Adrenal gland (tissue), 7 donors: ENCODE measurements around the gene DUSP1.

DNA sequence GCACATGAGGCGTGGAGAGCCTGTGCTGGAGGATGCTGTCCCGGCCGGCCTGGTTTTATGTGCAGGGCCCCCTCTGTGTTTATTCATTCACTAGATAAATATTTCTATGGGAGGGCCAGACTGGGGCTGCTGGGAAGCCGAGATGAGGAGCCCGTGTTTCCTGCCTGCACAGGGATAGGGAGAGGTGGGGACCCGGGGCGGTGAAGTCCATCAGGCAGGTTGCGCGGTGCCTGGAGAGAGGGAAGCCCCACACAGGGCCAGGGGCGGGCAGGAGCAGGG lies 34.9 kb downstream of the DUSP1 start:
- PRO-cap, 3 experiments = no peak in any of the 3 experiments
- RAMPAGE, long total RNA, 4 experiments = no peak in any of the 4 experiments
- RRBS = no CpG with 5 or more reads among the region's 10 CpGs

DNA sequence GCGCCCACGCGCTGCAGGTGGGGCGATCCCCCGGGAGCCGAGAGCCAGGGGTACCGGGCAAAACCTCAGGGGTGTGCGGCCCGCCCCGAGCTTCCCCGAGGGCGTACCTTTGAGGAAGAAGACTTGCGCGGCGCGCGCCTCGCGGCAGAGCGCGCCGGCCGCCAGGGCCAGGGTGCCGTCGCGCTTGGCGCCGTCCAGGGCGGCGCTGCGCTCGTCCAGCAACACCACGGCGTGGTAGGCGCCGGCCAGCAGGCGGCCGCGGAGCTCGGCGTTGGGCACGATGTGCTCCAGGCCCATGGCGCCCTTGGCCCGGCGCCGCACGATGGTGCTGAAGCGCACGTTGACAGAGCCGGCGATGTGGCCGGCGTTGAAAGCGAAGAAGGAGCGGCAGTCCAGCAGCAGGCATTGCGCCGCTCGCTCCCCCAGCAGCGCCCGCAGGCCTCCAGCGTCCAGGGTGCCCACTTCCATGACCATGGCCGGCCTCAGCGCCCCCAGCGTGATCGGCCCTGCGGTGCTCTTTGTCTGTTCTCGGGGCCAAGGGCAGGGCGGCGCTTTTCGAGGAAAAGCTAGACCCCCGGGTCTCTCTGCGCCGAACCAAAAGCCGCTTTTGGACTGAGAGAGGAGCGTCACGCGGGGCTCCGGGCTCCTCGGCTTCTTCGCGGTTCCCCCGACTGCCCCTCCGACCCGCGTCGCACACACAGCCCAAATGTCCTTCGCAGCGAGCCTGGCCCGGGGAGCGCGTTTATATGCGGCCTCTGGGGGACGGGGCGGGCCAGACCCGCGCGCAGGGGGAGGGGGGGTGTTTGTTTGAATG lies at the start of gene DUSP1:
Gene DUSP1, minus strand, starts transcription at position 717 of the 814 bp plus-strand sequence.
- PRO-cap, 3 experiments = peak in 3 of 3 experiments; most common plus-strand start position 147 of the sequence (in 1); most common minus-strand start position 717 of the sequence (in 3)
- RAMPAGE, long total RNA, 4 experiments = start-site peak on the plus strand in 2 of 4 experiments, centred at position 455 of the sequence, 6 reads per replicate; start-site peak on the minus strand in 3 of 4 experiments, centred at positions 717 to 718 of the sequence, 55 to 975 reads per replicate
- RRBS = under 1% methylated on average over 65 of the region's 97 CpGs

DNA sequence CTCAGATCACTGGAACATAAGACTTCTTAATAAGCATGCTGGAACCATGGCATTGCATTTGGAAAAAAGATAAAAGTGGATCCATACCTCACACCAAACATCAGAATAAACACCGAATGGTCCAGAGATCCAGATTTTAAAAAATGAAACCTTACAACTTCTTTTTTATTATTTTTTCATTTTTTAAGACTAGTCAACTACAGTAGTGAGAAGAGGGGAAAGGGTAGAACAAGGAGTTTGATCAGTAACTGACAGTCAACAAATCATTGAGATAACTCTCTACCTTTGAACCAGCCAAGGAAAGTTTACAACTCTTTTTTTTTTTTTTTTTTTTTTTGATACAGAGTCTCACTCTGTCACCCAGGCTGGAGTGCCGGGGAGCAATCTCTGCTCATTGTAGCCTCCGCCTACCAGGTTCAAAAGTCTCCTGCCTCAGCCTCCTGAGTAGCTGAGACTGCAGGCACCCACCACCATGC lies 8.8 kb upstream of the DUSP1 start:
- PRO-cap, 3 experiments = no peak in any of the 3 experiments
- RAMPAGE, long total RNA, 4 experiments = no peak in any of the 4 experiments
- RRBS = no CpG with 5 or more reads among the region's 3 CpGs

DNA sequence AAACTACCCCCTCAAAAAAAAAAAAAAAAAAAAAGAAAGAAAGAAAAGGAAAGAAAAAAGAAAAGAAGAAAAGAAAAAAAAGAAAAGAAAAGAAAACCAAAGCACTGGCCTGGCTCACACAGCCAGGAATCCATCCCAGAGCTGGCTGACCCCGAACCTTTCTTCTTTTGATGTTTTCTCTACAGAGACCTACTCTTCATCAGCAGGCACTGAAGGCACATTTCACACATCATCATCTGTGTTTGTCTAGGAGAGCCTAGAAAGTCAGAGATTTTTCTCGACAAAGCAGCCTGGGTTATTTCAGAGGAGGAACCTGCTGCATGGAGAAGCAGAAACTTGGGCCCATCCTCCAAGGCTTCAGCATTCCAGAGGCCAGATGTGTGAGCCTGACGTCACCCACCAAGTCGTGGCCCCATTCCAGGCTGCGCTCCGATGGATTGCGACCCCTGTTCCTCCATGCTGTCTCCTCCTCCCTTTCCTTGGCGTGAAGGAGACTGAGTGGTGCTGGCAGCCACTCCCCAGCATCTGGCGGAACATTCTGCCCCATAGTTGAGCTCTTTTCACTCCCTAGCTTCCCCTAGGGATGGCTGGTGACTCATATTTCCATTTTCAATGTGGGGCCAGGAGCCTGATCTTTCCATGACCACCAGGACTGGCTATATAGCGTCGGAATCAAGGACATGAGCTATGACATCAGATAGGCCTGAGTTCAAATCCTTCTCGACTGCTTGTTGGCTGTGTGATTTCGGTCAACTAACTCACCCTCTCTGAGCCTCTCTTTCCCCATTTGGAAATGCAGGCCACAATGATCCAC lies 24.3 kb upstream of the DUSP1 start:
- PRO-cap, 3 experiments = no peak in any of the 3 experiments
- RAMPAGE, long total RNA, 4 experiments = no peak in any of the 4 experiments
- RRBS = no CpG with 5 or more reads among the region's 13 CpGs

DNA sequence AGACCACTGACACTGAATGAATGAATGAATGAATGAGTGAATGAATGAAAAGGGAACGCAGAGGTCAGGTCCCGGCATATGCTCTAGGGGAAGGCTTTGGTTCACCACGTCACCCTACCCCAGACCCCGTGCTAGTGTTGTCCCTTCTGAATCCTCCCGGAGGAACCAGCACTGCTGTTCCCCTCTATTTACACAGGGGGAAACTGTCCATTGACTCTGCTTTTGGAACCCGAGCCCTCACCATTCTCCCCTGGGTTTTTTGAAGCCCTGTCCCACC lies 1.0 kb upstream of the ERGIC1 start:
- PRO-cap, 3 experiments = peak in 1 of 3 experiments; most common minus-strand start position 157 of the sequence (in 1)
- RAMPAGE, long total RNA, 4 experiments = no peak in any of the 4 experiments
- RRBS = 69% methylated on average over 3 of the region's 6 CpGs

DNA sequence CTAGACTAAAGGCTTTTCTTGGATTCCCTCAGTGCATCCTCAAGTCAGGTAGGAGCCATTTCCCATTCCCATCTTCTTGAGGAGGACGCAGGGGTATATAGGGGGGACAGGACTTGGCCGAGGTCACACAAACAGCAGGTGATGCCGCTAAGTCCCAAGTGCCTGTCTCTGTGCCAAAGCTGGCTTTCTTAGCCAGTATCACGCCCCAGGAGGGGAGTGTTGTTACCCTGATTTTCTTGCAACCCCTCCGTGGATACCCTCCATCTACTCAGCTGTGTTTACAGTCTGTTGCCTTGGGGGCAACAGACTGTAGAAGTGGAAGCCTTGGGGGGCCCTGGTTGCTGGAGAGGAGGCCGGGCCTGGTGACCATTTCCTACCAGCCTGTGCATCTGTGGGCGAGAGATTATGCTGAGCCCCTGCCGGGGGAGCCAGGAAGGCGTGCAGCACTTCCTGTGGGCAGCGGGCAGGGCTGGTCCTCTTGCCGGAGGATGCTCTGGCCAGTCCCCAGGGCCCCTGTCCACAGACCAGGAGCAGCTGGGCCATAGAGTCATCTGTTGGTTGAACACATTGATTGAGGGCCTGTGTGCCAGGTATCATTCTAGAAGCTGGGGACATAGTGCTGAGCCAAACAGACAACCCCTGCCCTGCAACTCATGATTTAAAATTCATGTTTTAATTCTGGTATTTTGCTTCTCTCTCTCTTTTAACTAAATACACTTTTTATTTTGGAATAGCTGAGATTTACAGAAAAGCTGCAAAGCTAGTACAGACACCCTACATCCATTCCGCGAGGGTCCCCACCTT lies 11.1 kb downstream of the ERGIC1 start:
- PRO-cap, 3 experiments = no peak in any of the 3 experiments
- RAMPAGE, long total RNA, 4 experiments = no peak in any of the 4 experiments
- RRBS = 72% methylated on average over 6 of the region's 13 CpGs

GRCh38 chr5:172958270-172959040 lies 769 bp upstream of the RPL26L1 start:
- PRO-cap, 3 experiments = peak in 3 of 3 experiments; most common plus-strand start chr5:172958919 (in 2); most common minus-strand start chr5:172958603 (in 3)
- RAMPAGE, long total RNA, 4 experiments = start-site peak on the minus strand in 1 of 4 experiments, at chr5:172958588-172958807 at its widest, 6 to 8 reads per replicate
- RRBS = 2% methylated on average over 29 of the region's 55 CpGs

- PRO-cap, 3 experiments = peak in 2 of 3 experiments; most common plus-strand start chr5:173016751 (in 1); most common minus-strand start chr5:173016518 (in 1)
- RAMPAGE, long total RNA, 4 experiments = no peak in any of the 4 experiments
- RRBS = no CpG with 5 or more reads among the region's 6 CpGs
Observed at GRCh38 chr5:173016237-173017095, 32.9 kb downstream of the ATP6V0E1 start.

GRCh38 chr5:173474736-173475499 lies 141.5 kb downstream of the BOD1 start:
- PRO-cap, 3 experiments = no peak in any of the 3 experiments
- RAMPAGE, long total RNA, 4 experiments = no peak in any of the 4 experiments
- RRBS = no CpG with 5 or more reads among the region's 10 CpGs

GRCh38 chr5:173486396-173486673 lies 130.1 kb downstream of the BOD1 start:
- PRO-cap, 3 experiments = no peak in any of the 3 experiments
- RAMPAGE, long total RNA, 4 experiments = no peak in any of the 4 experiments
- RRBS = no CpG with 5 or more reads among the region's 2 CpGs

DNA sequence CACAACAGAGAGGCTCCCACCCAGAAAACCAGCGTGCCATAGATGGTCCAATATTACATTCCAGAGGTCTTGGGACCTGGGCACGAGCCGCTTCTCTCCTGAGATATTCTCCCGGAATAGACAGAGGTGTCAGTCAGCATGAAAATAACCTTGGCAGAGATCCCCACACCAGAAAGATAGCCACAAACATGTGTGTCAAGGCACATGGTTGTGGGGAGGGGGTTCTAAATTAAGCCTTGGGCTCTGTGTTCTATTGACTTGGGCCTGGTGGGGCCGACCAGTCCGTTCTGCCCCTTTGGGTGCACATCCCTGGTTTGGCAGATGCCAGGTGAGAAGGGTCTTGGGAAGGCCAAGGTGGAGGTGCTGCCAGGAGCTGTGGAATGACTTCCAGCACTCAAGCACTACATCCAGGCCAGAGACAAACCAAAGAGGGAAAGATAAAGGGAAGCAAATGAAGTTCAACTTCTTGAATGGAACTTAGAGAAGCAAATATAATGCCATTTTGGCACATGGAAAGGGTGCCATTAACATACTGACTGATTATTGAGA lies 78.3 kb downstream of the BOD1 start:
- PRO-cap, 3 experiments = no peak in any of the 3 experiments
- RAMPAGE, long total RNA, 4 experiments = no peak in any of the 4 experiments
- RRBS = no CpG with 5 or more reads among the region's 6 CpGs

DNA sequence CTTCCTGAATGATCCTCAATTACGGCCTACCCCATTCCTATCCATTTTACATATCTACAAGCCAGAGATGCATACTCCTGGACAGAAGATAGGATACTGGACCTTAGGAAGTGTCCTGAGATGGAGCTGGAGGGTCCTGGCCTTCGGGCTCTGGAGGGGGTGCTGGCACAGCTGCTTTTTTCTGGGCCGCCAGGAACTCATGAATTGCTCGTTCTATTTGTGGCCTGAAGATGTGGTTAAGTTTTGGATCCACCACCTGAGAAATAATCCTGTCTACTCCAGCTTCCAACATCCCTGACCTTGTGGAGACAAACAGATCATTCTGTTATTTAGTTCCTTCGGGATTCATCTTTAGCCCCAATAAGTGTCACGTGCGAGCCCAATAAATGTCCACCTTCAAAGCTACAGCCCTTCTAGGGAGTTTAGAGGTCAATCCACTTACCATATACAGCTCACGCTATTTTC lies 7.3 kb downstream of the BOD1 start:
- PRO-cap, 3 experiments = no peak in any of the 3 experiments
- RAMPAGE, long total RNA, 4 experiments = no peak in any of the 4 experiments
- RRBS = no CpG with 5 or more reads among the region's 8 CpGs

GRCh38 chr5:173642012-173642827 lies 25.8 kb upstream of the BOD1 start:
- PRO-cap, 3 experiments = no peak in any of the 3 experiments
- RAMPAGE, long total RNA, 4 experiments = no peak in any of the 4 experiments
- RRBS = no CpG with 5 or more reads among the region's 9 CpGs

DNA sequence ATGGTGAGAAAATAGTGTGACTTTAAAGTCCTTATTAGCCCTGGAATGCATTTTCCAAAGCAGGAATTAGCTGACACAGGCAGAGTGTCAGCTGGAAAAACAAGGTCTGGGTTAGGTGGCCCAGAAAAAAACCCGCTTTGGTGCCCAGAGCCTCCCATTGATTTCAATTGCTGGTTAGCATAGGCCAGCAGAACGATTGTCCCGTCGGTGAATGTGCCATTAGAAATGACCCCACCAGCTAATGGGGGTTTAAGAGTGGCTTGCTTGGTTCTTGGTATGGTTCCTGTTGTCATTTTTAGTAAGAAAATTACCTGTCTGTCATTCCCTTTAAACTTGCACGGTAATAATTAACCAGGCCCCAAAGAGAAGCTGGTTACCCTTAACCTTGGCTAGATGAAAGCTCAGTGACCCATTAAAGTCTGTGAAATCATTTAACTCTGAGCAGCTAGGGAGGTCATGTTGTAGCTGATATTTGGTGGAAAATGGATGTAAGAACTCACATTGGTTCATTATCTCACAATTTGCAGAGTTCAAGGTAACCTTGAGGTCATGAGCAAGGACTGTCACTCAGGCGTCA lies 61.9 kb upstream of the CPEB4 start:
- PRO-cap, 3 experiments = no peak in any of the 3 experiments
- RAMPAGE, long total RNA, 4 experiments = no peak in any of the 4 experiments
- RRBS = no CpG with 5 or more reads among the region's 6 CpGs

GRCh38 chr5:173895619-173896423 lies 7.7 kb downstream of the CPEB4 start:
- PRO-cap, 3 experiments = peak in 1 of 3 experiments; most common plus-strand start chr5:173895728 (in 1)
- RAMPAGE, long total RNA, 4 experiments = no peak in any of the 4 experiments
- RRBS = no CpG with 5 or more reads among the region's 7 CpGs

DNA sequence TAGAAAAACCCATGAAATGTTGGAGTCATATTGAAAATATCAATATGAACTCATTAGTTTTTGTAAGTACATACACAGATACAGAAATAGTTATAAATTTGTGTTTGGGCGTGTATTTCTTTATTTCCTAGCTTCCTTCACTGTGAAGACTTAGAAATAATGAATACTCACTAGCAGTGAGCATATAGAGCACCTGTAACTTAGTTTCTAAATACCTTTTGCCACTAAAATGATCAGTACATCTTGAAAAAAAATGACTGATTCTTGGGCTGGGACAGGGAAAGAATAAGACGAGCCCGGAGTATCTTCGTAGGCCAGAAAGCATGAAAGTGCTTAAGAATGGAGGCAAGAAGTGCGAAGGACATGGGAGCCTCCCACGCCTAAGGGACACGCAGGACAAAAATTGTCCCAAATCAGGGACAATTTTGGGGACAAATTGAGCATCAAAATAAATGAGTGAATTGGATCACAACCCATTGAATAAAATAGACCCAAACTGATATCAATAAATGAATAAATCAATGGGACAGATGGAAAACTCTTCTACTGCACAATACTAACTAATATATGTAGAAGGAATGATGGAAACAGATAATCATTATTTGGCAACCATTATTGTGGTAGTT lies 41.2 kb upstream of the C5orf47 start:
- PRO-cap, 3 experiments = peak in 1 of 3 experiments; most common plus-strand start position 355 of the sequence (in 1)
- RAMPAGE, long total RNA, 4 experiments = no peak in any of the 4 experiments
- RRBS = no CpG with 5 or more reads among the region's 7 CpGs

- PRO-cap, 3 experiments = no peak in any of the 3 experiments
- RAMPAGE, long total RNA, 4 experiments = no peak in any of the 4 experiments
- RRBS = no CpG with 5 or more reads among the region's 5 CpGs
Observed at GRCh38 chr5:174145774-174146346, 100.4 kb downstream of the NSG2 start.

- PRO-cap, 3 experiments = no peak in any of the 3 experiments
- RAMPAGE, long total RNA, 4 experiments = no peak in any of the 4 experiments
- RRBS = no CpG with 5 or more reads among the region's 26 CpGs
Observed at GRCh38 chr5:174418889-174419764, 305.3 kb upstream of the MSX2 start.

DNA sequence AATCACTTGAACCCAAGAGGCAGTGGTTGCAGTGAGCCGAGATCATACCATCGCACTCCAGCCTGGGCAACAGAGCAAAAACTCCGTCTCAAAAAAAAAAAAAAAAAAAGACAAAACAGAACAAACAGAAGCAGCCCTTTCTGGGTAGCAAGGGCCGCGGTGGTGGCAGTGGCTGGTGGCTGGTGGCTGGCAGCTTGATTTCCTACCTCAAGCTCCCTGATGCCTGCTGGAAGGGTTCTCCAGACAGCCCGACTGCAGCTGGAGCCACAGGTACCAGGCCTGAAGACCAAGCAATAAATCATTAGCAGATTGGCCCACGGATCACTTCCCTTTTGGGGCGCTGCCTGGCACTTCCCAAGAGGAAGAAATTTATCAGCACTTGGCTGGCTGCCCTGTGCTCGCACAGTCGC lies 116.0 kb upstream of the MSX2 start:
- PRO-cap, 3 experiments = no peak in any of the 3 experiments
- RAMPAGE, long total RNA, 4 experiments = no peak in any of the 4 experiments
- RRBS = no CpG with 5 or more reads among the region's 10 CpGs

DNA sequence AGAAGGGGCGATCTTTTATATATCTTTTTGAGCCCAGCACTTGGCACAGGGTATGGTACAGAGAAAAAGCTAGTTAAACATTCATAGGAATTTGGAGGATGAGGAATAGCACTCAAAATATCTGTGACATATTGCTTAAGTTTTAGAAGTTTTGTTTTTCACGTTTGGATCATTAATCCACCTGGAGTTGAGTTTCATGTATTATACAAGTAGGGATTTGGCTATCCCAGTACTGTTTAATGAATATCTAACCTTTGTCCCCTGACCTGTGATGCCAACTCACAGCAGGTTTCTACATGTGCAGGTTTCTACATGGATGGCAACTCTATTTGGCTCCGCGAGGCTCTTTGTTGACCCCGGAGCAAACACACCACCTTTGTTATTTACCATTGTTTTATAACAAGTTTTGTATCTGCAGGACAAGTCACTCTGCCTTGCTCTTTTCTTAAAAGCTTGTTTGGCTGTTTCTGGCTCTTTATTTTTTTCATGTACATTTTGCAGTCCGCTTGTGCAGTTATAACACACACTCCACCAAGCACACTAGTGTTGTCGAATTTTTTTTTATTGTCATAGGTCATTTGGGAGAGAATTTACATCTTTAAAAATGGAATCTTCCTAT lies 926 bp upstream of the SFXN1 start:
- PRO-cap, 3 experiments = no peak in any of the 3 experiments
- RAMPAGE, long total RNA, 4 experiments = no peak in any of the 4 experiments
- RRBS = no CpG with 5 or more reads among the region's 7 CpGs